Tibial nerve (tissue), 3 donors: Measurements from ENCODE around the genes ZNF81 and SSX5.

- PRO-cap, result no peak
- RAMPAGE, long total RNA, 3 experiments, result no peak in any of the 3 experiments
Measured at GRCh38 chrX:46912988-46913544, 845 bp downstream of the JADE3 start.

GRCh38 chrX:46913545-46914078, 1.4 kb downstream of the JADE3 start:
- PRO-cap, result no peak
- RAMPAGE, long total RNA, 3 experiments, result no peak in any of the 3 experiments

DNA sequence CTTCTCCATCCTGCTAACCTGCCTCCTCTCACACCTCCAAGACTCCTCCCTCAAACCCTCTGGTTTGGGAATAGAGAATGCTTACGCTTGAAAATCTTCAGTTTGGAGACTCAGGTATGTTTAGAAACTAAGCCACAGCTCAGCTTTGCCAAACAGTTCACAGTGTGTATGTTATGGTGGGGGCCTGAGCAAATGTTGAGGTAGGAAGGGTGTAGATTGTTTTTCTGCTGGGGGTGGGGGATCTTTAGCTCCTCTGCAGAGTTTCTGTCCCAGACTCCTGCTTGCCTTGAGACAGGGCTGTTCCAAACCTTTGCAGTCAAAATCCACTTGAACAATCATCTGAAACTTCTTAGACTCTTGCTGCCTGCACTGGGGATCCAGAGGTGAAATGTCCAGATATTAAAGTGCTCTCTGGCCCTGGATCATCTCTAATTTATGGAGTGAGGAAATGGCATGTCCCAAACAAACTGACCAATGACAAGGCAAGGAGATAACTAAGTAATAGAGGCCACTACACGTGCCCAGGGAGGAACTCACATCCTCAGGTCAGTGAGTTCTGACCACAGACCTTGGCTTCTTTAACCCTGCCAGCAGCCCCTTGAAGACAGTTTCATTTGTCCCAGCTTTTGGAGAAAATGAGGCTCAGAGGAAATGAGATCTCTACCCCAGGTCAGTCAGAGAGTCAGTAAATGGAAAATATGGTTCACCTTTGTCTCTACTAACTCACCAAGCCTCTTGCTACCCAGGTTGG, 2.9 kb downstream of the UBA1 start:
- PRO-cap, result no peak
- RAMPAGE, long total RNA, 3 experiments, result start-site peak on the plus strand in 1 of 3 experiments, centred at position 353 of the sequence, 14 reads per replicate

DNA sequence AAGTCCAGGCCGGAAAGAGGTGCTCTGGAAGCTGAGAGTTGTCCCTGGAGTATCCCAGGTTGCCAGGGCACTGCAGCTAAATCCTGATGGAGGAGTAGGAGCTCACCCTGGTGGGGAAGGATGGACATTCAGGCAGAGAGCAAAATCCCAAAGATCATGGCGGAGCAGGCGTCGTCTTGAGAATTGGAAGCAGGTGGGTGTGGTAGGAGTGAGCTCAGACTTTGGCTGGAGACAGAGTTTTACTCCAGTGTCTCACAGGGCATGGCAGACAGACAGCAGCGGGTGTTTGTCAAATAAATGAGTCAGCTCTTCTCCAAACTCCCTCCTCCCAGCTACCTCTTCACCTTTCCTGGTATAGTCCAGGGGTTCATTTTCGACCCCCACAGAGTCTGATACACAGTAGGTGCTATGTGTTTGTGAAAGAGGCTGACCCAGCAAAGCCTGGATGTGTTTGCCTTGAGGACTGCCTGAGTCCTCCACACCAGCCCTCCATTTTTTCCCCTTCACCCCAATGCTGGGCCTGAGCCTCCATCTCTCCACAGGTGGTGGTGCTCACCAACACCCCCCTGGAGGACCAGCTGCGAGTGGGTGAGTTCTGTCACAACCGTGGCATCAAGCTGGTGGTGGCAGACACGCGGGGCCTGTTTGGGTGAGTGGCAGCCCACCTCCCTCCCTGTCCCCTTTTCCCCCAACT, 6.9 kb downstream of the UBA1 start:
- PRO-cap, result no peak
- RAMPAGE, long total RNA, 3 experiments, result no peak in any of the 3 experiments

GRCh38 chrX:47232502-47232796, 360 bp upstream of the USP11 start:
- PRO-cap, result no peak
- RAMPAGE, long total RNA, 3 experiments, result no peak in any of the 3 experiments

DNA sequence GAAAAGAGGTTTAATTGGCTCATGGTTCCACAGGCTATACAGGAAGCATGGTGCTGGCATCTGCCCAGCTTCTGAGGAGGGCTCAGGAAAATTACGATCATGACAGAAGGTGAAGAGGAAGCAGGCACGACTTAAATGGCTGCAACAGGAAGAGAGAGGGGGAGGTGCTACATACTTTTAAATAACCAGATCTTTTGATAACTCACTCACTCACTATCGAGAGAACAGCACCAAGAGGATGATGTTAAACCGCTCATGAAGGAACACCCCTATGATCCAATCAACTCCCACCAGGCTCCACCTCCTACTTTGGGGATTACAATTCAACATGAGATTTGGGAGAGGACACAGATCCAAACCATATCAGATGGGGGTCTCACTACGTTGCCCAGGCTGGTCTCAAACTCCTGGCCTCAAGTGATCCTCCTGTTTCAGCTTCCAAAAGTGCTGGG, 11.9 kb upstream of the ZNF157 start:
- PRO-cap, result no peak
- RAMPAGE, long total RNA, 3 experiments, result no peak in any of the 3 experiments

DNA sequence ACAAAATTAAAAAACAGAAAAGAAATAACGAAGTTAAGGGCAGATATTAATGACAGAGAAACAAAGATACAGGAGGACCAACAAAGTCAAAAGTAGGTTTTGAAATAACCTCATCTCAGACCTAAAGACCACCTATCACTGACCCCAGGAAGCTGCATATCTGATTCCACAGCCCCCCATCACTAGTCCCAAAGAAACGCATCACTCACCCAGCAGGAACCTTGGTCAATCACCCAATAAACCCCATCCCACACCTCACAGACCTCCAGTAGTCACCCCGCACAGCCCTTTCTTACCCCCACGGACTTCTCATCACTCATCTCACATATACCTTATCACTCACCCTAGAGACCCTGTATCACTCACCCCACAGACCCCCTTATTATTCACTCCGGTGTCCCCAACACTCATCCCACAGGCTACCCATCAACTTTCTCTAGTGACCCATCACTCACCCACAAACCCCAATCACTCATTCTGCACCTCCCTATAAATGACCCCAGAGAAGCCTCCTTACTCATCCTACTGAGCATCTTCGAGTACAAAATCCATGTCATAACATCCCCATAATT, 1.1 kb downstream of the ZNF41 start:
- PRO-cap, result no peak
- RAMPAGE, long total RNA, 3 experiments, result no peak in any of the 3 experiments

DNA sequence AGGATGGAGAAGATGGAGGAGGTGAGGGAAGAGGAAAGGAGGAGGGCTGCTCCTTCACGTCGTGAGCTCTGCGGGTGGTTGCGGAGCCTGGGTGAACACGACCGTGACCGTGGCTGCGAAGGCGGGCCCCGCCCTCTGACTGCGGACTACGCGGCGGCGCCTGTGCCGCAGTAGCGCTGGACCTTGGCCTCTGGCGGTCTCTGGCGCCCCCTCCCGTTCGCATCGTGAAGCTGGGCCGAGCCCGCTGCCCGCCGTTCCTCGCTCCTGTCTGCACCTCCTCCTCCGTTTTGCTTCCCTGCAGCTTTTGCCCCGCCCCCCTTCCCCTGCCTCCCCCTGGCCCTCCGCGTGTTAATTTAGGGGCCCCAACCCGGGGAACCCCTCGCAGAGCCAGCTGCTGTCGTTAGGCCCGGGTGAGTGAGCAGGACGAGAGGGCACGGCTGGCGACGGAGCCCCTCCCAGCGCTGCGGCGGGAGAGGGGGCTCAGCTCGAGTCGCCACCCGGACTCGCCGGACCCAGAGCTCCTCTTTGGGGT, 37.6 kb upstream of the ARAF start:
- PRO-cap, result bidirectional peak, plus-strand start at position 225 of the sequence, minus-strand start at position 70 of the sequence
- RAMPAGE, long total RNA, 3 experiments, result no peak in any of the 3 experiments

DNA sequence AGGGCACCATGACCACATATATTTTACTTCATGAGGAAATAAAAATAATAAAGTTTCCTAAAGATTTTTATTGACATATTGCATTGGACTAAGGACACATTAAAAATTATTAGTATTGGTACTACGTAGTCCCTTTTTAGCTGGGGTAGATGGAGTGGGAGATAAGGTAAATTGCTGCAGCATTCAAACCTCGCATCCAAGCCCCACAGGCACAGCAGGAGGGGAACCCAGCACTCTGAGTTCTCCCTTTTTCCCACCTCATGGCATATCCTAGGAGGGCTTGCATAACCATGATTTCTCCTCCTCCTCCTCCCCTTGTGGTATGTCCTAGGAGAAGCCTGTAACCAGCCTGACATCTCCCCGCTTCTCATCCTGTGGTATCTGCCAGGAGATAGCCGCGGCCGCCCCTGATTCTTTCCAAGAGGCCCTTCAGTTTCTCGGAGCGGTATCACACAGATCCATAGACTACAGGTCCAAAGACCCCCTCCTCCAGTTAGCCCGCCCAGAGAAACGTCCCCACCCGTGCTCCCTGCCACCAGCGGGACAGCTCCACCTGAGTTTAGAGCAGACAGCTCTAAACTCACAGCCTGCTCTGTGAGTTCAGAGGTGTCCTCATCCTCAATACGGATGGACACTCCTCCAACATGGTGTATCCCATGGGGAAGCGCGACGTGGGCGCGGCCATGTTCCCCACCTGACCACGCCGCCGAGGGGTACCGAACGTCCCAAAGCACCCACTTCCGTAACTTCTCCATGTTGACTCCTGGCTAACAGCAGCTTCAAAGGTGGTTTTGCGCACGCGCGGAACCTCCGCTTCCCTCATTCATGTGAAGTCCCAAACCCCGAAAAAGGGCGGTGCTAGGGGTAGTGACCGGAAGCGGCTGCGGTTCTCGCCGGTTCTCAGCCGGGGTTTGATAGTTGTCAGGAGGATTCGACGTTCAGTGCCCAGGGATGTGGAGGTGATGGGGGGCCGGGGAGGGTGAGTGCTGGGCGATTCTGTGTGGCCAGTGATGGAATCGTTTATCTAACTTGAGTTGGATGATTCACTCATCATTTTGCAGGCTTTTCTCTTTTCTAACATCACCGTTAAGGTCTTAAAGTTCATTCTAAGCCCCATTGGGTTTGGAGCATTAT, at the start of gene ZNF81:
ZNF81 (plus strand) TSS at position 874 of the 1,134 bp plus-strand sequence.
- PRO-cap, result bidirectional peak, plus-strand start at position 917 of the sequence, minus-strand start at position 765 of the sequence
- RAMPAGE, long total RNA, 3 experiments, result start-site peak on the plus strand in 3 of 3 experiments, centred at positions 894 to 911 of the sequence, 32 to 51 reads per replicate

DNA sequence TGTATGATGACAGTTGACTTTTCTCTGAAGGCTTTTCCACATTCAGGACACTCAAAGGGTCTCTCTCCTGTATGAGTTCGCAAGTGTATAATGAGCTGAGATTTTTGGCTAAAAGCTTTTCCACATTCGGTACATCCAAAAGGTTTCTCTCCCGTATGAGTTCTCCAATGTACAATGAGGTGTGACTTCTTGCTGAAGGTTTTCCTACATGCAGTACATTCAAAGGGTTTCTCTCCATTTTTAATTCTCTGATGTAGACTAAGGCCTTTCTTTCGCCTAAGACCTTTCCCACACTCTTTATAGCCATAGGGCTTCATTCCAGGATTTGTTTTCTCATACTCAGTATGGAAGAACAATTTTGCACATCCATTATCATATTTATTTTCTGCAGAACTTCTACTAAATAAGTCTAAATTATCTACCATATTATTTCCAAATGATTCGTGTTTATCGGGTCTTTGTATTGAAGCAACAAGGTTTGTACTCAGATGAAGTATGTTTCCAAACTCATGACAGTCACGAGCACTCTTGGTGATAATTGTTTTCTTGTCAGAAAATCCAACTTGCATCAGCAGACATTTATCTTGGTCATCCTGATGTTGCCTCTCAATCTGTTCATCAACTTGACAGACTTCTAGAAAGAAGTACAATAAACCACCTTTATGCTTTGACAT, 26.5 kb downstream of the ZNF182 start:
- PRO-cap, result no peak
- RAMPAGE, long total RNA, 3 experiments, result no peak in any of the 3 experiments

DNA sequence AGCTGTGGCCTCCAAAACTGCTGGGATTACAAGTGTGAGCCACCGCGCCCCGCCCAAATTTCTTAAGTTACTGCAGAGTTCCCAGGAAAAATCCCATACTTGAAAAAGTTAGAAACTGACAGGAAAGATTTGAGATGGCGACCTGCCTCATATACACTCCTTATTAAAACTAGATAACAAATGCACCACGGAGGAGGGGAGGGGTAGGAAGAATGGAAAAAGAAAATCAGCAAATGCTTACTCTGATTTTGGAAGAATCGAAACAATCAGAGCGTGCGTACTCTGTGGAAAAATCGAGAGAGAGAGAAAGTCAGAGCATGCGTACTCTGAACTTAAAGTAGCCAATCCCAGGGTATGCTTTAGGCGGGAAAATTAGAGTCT, at the start of gene SSX5:
SSX5 (minus strand) TSS at position 306 of the 381 bp plus-strand sequence.
- PRO-cap, result no peak
- RAMPAGE, long total RNA, 3 experiments, result no peak in any of the 3 experiments

- PRO-cap, result no peak
- RAMPAGE, long total RNA, 3 experiments, result no peak in any of the 3 experiments
Measured at GRCh38 chrX:48540188-48540535, 648 bp downstream of the TBC1D25 start.

DNA sequence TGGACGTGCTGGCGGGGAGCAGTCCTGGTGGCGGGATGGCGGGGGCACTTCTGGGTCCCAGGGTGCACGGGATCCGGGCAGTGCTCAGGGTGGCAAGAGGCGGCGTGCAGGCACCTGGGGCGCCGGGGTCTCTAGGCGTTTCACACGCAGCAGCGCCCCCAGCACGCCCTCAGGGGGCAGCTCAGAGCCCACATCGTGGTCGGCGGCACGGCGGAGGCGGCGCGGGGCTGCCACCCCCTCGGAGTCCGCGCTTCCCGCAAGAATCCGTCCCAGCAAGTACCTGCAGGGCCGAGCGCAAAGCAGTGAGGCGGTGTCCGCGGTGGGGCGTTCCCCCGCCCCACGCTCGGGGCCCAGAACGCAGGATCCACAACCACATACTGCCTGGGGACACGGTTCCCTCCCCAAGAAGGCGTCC, 4.2 kb downstream of the PCSK1N start:
- PRO-cap, result no peak
- RAMPAGE, long total RNA, 3 experiments, result no peak in any of the 3 experiments

DNA sequence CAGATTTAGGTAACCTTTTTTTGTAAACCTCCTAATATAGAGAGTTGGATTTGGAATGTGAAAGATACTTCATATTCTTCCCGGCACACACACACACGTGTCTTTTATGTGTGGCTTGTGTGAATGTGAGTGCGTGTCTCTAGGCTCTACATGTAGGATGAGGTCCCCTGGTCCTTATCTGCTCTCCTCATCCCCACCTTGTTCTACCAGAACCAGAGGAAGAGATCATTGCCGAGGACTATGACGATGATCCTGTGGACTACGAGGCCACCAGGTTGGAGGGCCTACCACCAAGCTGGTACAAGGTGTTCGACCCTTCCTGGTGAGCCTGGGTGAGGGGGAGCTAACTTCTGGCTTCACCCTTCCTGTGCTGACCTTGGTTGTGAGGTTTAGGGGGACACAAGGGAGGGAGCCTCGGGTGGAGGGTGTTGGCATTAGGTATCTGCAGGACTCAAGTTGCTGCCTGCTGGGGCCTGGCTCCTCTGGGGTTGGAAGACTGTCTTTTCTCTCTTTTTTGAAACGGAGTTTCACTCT, 3.3 kb downstream of the PQBP1 start:
- PRO-cap, result no peak
- RAMPAGE, long total RNA, 3 experiments, result no peak in any of the 3 experiments

GRCh38 chrX:48913019-48913770, 1.7 kb upstream of the SLC35A2 start:
- PRO-cap, result no peak
- RAMPAGE, long total RNA, 3 experiments, result no peak in any of the 3 experiments

DNA sequence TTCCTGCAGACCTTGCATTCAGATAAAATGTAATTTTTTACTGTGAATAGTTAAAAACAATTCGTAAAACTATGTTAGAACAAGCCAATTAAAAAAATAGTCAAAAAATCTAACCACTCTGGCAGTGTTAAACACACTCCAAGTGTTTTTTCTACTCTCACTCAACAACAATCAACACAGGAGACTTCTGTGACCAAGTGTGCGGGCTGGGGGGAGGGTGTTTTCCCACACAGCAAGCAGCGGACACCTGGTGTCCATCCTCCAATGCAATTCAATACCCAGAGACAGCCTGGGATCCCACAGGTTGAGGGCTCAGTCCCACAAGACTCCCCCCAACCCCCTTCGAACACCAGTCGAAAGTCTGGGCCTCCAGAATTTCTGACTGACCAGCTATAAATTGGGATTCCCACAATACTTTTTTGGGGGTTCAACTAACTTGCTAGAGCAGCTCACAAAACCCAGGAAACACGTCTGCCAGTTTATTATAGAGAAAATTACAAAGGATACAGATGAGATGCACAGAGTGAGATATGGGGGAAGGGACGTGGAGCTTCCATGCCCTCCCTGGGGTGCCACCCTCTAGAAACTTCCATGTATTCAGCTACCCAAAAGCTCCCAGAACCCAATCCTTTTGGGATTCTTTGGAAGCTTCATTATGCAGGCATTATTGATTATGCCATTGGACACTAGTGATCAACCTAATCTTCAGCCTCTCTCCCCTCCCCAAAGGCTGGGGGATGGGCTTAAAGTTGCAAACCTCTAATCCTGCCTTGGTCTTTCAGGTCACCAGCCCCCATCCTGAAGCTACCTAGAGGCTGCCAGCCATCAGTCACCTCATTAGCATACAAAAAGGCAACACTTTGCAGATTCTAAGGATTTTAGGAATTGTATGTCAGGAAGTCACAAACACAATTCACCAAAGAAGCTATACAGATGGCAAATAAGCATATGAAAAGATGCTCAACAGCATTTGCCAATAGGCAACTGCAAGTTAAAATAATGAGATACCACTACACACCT, 8.6 kb upstream of the PIM2 start:
- PRO-cap, result no peak
- RAMPAGE, long total RNA, 3 experiments, result no peak in any of the 3 experiments

DNA sequence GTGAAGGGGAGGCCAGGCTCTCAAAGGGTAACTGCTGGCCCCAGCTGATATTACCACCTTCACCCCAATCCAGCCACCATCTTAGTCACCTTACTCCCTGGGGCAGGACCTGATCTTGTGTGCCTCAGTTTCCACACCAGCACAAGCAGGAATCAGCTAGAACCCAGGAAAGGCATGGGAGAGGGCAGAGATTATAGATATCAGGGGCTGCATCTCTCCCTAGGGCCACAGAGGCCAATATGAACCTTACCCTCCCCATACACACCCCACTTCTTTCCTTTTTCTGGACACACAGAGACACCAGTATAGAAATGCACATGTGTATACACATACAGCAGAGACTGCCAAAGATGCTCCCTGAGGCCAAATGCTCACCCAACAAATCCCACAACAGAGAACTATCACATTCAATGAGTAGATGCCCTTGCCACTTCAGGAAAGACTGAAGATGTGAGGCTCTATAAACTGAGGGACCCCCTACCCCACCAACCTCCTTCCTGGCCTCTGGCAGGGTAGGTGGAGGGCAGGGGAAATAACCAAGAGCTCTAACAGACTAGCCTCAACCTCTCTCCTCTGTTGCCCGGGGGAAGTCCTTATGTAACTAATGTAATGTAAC, 18.1 kb downstream of the OTUD5 start:
- PRO-cap, result no peak
- RAMPAGE, long total RNA, 3 experiments, result no peak in any of the 3 experiments

- PRO-cap, result no peak
- RAMPAGE, long total RNA, 3 experiments, result no peak in any of the 3 experiments
Measured at GRCh38 chrX:48956652-48957496, 533 bp downstream of the OTUD5 start.

- PRO-cap, result bidirectional peak, plus-strand start at chrX:49167343, minus-strand start at chrX:49167066
- RAMPAGE, long total RNA, 3 experiments, result start-site peak on the plus strand in 1 of 3 experiments, at chrX:49167255-49167307 at its widest, 5 reads per replicate
Measured at GRCh38 chrX:49166900-49168090, 4.4 kb upstream of the PLP2 start.

DNA sequence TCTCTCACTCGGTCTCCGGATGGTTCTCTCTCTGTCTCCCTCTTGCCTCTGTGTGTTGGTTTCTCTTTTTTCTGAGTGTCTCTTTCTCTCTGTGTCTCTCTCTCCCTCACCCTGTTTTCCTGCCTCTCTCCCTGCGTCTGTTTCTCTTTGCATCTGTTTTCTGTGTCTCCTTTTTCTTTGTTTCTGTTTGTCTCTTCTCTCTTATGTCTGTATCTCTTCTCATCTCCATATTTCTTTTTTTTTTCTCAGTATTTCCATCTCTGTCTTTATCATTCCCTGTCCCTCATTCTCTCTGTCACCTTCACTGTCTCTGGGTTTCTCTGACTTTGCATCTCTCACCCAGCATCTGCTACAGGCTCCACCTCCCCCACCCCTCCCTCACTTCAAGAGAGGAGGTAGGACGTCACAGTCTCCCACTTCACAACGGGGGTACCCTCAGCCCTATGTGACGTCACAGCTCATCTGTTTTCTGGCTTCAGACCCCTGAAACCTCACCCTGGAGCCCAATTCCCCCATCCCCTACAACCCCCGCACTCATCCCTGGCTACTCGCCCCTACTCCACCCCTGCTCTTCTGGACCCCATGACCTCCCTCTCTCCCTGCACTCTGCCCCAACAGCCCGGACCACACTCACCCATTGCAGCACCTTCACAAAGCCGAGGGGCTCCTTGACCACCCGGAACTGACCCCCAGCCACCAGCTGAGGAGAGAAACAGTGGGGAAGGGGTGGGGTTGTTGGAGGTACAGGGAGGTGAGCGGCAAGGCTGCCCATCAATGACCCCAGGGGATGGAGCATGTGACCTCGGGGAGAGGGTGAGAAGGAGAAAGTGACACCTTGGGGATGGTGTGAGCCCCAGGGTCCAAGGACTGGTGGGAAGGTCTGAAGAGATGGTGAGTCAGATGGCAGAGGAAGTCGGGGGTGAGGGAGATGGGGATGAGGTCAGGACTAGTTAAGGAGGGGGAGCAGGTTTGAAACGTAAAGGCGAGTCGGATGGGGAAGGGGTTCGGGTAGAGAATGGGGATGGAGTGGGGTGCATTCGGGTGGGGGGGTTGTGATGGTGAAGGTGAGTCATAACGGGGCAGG, 1.3 kb downstream of the SYP start:
- PRO-cap, result no peak
- RAMPAGE, long total RNA, 3 experiments, result no peak in any of the 3 experiments